ENCODE measurements around a stretch of chr5.

- RRBS, result no CpG with 5 or more reads among the region's 9 CpGs
Measured at GRCh38 chr5:138425317-138425854, 13.5 kb upstream of the REEP2 start.

DNA sequence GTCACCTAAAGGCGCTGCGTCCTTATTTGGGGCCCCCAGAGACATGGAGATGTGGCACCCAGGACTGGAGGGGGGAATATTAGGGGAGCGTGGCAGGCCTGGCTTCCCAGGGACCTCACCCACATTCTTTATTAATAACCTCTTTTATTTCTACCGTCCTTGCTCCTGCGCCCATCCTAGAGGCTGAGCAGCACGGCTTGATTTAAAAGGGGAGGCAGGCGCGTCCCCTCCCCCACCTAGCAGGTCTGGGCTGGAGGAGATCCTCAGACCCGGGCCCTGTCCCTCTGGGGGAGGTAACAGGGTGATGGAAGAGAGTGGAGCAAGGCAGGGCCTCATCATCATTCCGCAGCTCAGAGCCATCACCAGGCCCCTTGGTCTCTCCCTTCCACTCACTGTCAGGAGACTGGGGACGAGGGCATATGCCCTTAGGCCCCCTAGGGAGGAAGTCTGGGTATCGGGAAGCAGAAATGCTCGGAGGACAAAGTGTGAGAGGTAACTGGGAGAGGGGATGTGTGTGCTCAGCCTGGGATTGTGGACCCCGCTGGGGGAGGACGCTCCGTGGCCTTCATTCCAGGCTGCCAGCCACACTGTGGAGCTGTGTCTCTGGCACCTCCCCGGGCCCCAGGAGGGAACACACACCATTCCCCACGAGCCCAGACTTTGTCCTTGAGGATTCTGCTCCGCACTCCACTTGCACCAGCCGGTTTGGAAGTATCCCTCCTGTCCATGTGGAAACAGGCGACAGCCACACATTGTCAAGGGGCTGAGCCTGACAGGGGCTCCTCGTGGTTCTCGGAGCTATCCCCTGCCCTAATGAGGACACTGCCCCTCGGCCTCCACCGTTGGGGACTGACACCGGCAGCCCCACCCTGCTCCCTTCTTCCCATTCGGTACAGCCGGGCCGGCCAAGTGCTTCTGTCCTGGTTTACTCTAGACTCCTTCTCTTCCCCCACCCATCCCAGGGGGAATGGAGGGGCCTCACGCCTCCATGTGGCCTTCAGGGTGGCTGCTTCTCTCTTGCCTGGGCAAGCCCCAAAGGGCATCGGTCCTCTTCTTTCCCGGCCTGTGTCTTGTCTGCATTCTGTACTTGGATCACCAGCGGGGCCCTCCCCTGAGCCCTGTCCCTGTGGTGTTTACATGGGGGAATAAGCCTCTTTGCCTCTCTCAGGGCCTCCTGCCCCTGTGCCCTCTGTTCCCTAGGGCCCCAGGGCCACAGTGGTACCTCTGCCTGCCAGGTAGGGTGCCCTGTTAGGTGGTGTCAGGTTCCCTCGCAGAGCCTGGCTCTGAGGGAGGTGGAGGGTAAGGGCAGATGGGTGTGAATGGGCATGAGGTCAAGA is 946 bp downstream of the REEP2 start:
- RRBS, result 88% methylated on average over 6 of the region's 34 CpGs

DNA sequence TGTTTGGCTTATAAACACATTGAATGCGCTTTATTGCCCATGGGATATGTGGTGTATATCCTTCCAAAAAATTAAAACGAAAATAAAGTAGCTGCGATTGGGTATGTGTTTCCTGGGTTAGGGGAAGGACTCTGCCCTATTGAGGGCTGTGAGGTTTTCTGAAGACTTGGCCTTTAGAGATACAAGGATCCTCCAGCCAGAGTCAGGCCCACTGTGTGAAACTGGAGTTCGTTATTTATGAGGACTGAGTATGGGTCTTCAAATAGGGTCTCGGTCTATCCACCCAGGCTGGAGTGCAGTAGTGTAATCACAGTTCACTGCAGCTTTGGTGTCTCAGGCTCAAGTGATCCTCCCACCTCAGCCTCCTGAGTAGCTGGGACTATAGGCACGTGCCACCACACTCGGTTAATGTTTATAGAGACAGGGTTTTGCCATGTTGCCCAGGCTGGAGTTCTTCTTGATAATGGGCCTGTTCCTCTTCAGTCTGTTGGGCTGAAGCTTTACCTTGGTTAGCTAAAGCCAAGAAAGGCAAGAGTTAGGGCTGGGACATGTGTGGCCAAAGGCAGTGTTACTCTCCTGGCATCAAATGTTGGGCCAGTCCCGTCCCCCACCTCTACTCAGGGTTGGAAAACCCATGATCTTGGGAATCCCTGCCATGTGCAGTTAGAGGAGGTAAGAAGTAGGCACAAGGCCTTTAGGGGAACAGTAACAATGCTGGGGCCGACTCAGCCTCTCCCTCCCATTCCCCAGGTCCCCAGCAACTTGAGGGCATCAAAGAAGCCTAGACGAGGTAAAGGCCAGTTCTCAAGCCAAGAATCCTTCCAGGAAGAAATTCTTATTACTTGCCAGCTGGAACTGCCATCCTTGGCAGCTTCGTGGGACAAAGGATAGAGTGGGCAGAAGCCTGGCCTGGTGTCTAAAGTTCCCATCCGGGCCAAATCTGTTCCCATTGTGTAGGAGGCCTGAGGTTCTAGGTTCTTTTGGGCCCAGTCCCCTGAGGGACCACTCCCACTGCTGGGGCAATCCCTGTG is 4.2 kb downstream of the EGR1 start:
- RRBS, result no CpG with 5 or more reads among the region's 12 CpGs

GRCh38 chr5:138506500-138506989 is 36.5 kb downstream of the ETF1 start:
- RRBS, result no CpG with 5 or more reads among the region's 6 CpGs

GRCh38 chr5:138556638-138557140 is 13.7 kb upstream of the ETF1 start:
- RRBS, result no CpG with 5 or more reads among the region's 4 CpGs

DNA sequence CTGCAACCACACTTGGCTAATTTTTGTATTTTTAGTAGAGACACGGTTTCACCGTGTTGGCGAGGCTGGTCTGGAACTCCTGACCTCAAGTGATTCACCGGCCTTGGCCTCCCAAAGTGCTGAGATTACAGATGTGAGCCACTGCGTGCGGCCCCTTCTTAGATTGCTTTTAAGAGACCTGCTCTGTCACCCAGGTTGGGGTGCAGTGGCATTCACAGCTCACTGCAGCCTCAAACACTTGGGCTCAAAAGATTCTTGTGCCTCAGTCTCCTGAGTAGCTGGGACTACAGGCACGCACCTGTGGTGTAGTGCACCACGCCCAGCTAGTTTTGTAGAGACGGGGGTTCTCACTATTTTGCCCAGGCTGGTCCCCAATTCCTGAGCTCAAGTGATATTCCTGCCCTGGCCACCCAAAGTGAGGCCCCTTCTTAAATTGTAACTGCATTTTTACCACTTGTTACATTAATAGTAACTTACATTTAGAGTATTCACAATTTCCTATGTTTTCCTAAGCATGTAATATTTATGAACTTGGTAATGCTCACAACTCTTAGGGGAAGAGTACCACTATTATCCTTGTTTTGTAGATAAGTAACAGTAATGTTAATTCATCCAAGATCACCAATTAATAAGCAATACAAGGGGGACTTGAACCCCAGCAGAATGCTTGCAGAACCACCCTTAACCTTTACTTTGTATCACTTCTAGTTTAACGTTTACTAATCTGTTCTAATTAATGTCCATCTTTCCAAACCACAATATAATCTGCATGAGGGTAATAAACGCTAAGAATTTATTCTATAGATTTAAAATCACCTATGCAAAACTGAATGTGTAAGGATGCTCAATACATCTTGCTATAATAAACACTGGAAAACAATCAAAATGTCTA is 10.7 kb downstream of the HSPA9 start:
- RRBS, result no CpG with 5 or more reads among the region's 11 CpGs

GRCh38 chr5:138635246-138635793 is 60.1 kb upstream of the HSPA9 start:
- RRBS, result no CpG with 5 or more reads among the region's 4 CpGs

DNA sequence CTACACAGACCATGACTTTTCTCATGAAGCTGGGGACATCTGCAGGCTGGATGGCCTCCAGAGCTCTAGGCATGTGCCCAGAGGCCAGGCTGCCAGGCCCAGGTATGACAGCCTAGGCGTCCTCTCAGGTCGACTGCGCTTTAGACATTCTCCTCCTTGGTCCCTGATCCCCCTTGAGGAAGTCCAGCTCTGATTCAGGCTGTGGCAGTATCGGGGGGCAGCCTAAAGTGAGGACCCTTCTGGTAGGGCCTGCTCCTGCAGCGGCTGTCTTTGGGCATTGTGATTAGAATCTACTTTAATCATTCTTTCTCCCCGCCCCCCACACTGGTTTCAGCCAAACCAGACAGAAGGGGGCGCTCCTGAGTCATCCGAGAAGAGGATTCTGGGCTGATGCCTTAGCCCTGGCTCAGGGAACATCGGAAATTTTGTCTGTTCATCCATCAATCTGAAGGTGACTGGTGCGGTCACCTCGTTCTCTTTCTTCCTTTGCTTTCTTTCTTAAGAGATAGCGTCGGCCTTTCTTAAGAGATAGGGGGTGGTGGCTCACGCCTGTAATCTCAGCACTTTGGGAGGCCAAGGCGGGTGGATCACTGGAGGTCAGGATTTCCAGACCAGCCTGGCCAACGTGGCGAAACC is 66.6 kb upstream of the HSPA9 start:
- RRBS, result no CpG with 5 or more reads among the region's 17 CpGs

- RRBS, result no CpG with 5 or more reads among the region's 10 CpGs
Measured at GRCh38 chr5:138725154-138725724, 28.0 kb upstream of the CTNNA1 start.

DNA sequence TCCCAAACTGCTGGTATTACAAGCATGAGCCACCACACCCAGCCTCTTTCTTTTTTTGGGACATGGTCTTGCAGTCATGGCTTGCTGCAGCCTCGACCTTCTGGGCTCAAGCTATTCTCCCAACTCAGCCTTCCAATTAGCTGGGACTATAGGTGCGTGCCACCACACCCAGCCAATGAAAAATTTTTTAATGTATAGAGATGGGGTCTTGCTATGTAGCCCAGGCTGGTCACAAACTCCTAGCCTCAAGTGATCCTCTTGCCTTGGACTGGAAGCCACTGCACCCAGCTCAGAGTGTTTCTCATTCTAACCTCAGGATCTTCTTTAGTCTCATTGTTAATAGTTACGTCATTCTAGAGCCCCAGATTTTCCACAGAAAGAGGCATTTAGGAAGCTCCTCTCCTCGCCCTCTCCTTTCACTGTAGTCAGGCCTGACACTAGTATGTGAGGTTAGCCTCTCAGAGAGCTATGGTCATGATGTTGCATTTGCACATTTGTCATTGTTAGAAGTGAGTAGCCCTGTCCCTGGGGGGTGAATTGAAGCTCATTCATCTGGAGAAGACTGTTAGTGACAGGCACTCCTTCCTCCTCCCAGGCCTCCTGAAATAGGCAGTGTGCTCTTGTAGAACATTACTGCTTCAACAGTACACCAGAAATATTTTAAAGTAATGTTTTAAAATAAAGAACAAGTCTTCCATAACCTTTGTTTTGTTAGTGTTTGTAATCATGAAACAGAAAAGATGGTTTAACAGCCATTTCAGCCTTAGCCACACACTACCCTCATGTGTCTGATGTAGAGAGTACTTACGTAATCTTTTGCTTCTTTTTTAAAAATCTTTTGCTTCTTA is 26.5 kb upstream of the LRRTM2 start:
- RRBS, result no CpG with 5 or more reads among the region's 5 CpGs

GRCh38 chr5:138974103-138974790 is 99.1 kb upstream of the LRRTM2 start:
- RRBS, result no CpG with 5 or more reads among the region's 11 CpGs

DNA sequence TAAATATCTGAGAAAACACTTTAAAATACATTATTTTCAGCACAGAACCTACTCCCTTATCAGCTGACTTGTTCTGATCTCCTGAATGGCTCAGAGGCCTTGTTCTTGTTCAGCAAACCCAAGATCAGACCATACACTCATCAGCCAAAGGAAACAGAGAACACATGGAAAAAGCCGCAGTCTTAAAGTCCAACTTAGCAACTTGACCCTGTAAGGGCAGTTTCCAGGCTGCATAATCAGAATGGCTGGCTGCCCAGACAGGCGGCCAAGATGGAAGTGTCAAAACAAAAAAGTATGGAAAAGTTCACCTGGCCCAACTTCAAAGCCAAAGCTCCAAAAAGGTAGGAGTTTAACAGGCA is 56.4 kb downstream of the SIL1 start:
- RRBS, result no CpG with 5 or more reads among the region's 2 CpGs

- RRBS, result no CpG with 5 or more reads among the region's 12 CpGs
Measured at GRCh38 chr5:139274406-139274773, 19.1 kb upstream of the MATR3 start.

DNA sequence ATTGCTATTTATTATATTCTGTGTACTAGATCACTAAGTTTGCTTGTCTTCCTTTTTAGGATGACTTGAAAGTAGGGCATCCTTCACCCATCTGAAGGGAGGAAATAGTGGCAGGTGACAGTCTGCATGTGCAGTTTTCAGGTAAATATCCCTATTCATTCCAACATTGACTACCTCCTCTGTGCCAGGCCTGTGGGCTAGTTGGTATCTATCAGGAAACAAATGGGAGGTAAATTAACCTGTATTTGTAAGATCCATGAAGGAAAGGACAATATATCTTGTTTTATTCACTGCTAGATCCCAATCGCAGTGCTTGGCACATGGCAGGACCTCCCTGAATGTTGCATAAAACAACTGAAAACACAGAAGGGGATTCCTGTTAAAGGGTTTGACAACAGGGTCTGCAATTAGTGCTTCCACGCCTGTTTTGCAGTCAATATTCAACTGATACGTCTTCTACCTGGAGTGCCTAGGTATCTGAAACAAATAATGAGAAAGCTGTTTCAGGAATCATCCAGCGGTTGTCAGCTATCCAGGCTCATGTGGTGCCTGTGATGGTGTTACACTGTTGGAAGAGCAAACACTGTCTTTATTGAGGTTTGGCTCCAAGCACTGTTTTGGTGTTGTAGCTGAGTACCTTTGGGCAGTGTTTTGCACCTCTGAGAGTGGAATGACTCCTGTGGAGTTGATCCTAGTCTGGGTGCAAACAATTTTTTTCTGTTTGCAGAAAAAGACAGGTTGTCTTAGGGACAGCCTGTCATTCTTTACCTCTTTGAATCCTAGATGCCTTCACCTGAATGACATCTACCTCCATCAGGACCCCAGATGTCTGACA is 15.1 kb upstream of the MATR3 start:
- RRBS, result no CpG with 5 or more reads among the region's 4 CpGs

DNA sequence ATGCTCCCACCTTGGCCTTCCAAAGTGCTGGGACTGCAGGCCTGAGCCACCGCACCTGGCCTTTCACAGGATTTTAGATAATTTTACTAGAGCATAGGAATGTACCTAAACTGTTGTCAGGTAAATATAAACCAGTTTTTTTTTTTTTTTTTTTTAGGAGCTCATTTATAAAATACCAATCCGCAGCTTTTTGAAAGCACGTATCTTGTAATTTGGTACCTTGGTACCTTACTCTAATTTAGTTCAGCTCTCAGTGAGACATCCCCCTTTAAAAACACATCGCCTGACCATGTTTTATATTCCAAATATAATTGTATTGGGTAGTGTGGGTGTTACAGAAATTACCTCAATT is 19.3 kb downstream of the MATR3 start:
- RRBS, result no CpG with 5 or more reads among the region's 4 CpGs

DNA sequence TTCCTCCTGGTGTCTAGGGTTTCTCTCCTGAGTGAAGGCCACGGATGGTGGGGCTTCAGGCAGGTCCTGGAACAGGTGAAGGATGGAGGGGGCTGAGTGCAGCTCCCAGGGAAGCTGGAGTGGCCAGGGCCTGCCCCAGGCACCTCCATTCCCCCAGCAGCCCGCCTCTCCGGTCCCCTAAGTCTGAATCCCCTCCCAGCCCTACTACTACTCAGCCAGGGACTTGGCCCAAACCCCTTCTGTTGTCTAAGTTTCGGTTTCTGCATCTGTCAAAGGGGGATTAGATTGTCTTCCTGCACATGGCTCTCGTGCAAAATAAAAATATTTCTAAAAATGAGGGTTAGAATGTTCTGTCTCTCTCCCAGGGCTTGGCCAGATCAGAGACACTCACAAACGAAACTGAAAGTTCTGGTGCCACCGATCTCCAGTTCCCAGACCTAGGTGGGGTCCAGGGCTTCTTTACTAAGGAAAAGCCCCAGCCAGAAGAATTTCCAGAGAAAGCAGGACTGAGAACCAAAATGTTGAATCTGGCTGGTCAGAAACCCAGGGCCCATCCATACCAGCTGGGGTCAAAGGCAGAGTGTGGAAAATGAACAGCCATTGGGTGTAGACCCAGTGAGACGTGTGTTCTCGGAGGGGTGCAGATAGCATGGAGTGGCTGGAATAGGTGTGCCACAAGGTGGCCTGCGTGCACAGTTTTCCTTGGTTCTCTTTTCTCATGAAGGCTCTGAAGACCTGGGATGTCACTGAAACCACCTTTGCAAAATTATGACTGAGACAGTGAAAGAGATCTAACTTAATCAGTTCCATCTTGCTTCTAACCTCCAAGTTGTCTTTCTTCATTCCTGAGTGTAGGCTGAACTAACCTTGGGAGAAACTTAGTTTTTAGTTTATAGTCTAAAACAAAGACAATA is 2.0 kb upstream of the SLC23A1 start:
- RRBS, result no CpG with 5 or more reads among the region's 10 CpGs

DNA sequence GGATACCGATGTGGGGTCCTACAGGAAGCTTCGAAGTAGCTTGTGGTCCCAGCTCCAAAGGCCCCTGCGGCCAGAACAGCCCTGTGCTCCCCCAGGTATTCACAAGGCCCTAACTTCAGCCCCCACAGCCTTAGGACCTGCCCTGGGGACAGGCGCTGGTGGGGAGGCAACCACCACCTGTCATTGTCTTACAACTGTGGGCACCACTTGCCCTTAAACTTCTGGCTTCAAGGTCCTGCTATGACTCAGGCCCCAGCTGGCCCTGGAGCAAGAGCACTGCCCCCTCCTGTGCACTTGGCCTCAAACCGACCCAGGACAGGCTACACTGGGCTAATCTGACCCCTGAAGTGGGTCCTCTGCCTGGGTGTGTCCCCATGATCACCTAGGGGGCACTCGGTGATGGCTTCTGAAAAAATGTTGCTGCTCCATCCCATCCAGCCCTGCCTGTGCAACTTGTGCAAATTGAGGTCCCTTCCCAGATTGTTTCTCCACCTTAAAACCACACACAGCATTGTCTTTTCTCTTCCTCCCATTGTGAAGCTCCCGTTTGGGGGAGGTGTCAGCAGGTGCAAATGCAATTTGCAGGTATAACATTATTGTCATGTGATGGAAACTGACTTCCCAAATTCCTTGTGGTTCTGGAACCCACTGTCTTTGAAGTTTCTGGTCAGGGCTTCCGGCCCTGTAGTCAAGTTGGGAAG is 1.1 kb upstream of the PROB1 start:
- RRBS, result no CpG with 5 or more reads among the region's 8 CpGs

DNA sequence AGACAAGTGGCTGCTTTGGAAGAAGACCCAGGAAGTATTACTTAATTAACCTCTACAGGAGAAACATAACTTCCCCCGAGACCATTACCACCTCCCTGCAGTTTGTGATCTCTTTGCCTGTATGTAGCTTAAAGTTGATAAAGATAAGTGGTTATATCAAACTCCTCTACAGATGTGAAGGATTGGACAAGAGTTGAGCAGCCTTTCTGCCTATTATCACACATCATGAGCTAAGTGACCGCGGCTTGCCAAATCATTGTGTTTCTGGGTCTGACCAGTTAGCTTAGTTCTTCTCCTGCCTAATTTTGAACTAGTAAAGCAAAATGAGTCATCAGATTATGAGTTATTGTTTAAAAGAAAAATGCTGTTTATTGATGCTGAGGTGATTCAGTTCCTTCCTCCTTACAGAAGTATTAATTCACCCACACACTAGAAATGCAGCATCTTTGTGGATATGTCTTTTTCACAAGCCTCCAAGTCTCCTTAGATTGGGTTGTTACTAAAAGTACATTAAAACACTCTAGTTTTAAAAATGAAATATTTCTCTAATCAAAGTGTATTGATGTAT is 13.5 kb upstream of the STING1 start:
- RRBS, result no CpG with 5 or more reads among the region's 3 CpGs

DNA sequence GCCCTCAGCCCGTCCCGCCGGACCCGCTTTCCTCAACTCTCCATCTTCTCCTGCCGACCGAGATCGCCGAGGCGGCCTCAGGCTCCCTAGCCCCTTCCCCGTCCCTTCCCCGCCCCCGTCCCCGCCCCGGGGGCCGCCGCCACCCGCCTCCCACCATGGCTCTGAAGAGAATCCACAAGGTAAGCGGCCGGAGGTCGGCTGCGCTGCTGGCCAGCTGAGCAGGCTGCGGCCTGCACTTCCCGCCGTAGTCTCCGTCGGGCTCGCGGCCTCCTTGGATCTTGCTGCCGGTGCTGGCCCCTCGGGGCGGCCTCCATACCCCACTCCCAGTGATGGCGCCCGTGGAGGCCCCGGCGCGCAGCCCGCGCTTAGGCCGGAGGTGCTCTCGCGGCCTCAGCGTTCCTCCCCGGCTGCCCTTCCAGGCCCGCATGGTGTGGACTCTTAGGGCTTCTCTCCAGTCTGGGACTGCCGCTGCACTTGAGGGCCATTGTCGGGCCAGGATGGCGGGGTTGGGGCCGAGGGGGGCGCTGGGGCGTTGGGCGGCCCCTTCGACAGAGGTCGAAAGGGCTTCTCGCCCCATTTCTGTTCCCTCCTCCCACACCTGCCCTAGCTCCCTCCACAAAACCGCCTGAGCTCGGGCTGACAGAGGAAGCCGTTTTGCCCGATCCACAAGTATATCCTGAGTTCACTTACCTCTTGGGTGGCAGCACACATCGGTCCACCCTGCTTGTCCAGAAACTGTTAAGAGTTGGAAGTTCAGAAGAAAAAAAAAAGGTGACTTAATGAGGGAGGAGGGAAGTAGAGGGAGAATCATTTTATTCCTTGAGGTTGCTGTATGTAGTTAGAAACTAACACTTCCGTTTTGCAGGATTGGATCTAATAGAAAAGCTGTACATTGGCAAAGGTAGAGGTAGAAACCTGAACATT is 760 bp downstream of the UBE2D2 start:
- RRBS, result 2% methylated on average over 20 of the region's 60 CpGs